Frontal cortex (tissue), 2 donors: ENCODE data around the gene ARHGEF33.

GRCh38 chr2:38720914-38721376 lies 30.2 kb downstream of the SRSF7 start:
- RAMPAGE, long total RNA, result no peak

DNA sequence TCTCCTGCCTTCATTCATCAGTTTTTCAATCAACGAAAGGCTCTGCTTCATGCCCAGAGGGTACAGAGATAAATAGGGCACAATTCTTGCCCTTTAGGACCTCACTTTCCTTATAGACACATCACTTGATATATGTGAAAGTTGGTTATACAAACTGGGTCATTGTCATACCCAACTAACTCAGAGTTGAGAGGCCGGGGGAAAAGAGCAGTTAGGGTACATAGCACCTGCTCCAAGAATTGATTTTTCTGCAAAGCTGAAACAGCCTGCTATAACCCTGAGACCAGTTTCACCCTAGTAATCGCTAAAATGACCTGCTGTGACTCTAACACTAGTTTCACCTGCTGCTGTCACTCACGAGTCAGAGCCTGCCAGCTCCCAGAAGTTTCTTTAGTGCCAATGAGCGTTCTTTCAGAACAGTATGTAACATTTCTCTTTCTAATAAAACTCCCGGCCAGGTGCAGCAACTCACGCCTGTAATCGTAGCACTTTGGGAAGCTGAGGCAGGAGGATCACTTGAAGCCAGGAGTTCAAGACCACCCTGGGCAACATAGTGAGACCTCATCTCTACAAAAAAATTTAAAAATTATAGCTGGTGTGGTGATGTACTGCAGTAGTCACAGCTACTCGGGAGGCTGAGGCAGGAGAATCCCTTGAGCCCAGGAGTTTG lies 28.0 kb downstream of the SRSF7 start:
- RAMPAGE, long total RNA, result no peak

DNA sequence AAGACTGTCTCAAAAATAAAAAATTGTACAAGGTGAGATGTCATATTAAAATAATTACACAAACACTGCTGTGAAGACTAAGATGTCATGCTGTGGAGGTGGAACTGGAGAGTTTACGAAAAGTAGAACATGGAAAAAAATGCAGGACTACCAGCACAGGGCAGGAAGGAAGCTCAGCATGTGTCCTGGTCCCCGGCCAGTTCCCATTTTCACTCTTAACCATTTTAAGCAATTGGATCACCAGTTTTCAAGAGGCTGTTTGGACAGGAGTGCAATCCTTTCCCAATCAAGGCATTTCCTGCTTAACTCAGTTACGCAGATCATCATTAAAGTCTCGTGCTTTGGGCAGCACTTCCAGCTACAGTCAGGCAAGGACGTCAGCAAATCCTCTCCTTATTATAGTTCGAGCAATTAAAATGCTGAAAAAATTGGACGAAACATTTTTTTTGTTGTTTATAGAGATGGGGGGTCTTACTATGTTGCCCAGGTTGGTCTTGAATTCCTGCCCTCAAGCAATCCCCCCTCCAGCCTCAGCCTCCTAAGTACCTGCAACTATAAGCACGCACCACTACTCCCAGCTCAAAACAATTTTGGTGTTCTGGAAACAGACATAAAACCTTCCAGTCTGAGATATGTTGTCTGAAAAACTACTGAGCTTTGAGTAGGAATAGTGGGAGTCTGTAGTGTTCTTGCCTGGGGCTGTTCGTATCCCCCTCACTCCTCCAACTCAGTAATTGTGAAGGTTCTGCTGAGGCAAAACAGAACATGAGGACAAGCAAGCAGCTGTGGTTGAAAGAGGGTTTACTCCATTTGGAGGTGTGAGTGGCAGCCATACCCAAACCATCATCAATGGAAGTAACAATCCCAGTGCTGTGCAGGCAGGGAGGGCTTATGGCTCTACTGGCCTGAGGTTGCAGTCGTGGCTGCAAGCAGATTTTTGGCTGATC lies 13.6 kb downstream of the SRSF7 start:
- RAMPAGE, long total RNA, result no peak

DNA sequence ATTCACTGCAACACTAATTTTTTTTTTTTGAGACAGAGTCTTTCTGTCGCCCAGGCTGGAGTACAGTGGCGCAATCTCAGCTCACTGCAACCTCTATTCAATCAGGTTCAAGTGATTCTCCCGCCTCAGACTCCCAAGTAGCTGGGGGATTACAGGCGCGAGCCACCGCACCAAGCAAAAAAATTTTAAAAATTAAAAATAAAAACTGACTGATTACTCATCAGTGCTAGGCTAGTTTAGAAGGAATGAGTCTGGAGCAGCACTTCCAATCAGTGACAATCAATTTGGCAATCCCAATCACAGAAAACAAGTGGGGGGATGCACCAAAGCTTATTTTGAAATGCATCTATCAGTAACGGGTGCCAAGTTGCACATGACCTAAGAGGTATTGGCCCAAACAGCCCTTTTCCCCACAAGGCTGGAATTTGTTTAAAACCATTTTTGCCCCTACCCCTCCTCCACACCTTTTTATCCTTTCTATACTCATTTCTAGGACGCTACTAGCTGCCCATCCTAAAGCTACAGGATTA lies 8.1 kb downstream of the SRSF7 start:
- RAMPAGE, long total RNA, result no peak

DNA sequence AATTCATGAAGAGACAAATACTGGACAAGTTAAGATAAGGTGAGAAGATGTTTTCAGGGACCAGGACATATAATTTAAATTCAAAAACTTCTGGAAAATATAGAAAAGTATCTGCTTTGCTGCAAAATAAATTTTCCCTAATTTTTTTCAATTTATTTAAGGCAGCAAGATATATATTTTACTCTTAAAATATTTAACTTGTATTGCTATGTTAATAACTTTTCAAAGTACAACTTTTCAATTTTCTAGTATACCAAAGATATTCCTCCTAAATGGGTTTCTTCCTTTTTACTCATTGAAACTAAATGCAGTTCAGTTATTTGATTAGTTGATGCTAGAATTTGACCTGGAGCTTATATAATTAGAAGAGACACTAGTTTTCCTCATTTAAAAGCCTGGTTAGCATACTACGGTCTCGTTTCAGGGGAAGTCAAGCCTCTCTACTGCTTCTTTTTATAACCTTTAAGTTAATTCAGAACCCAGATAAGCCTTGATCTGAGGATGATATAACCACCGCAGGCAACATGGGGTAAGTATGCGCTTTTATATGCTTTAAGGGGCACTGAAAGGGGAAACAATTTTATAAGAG lies at the start of gene ARHGEF33:
Gene ARHGEF33 (plus strand): TSS at position 418 of the 589 bp plus-strand sequence.
- RAMPAGE, long total RNA, result no peak

DNA sequence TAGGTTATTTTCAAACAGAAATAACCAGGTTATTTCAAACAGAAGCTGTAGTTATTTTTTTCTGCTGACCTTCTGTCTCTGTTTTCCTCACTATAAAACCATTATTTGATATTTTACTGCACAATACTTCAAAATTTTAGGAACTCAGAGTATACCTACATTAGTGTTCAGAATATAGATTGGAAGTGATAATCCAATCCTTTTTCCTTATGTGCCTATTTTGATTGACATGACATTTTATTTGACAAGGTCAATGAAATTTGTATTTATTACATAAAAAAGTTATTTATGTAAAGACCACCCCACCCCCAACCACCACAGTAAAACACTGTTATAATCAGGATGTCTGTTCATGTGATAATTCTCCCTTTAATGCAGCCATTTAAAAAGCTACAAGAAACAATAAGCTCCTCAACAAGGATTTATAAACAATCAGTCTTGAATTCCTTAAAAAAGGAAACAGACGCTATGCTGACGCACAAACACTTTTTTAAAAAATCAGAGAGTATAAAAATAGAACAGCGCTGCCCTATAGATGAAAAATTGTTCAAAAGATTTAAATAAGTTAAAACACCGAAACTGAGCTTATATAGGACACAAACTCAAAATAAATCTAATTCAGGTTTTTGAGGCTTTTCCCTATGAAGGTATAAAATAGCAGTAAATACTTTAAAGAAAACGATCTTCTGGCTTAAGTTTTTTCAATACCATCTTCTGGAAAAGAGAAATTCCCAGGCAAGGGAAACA lies 102.2 kb downstream of the SOS1 start:
- RAMPAGE, long total RNA, result no peak

DNA sequence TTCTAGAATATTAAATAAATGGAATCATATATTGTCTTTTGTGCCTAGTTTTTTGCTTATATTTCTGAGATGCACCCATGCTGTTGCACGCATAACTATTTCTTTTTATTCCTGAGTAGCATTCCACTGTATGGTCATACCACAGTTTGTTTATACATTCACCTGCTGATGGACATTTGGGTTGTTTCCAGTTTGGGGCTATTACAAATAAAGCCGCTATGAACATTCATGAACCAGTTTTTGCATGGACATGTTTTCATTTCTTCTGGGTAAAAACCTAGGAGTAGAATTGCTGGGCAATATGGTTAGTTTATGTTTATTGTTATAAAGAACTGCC lies 68.4 kb downstream of the SOS1 start:
- RAMPAGE, long total RNA, result no peak

GRCh38 chr2:39306181-39307276 lies 130.6 kb downstream of the MAP4K3 start:
- RAMPAGE, long total RNA, result no peak

DNA sequence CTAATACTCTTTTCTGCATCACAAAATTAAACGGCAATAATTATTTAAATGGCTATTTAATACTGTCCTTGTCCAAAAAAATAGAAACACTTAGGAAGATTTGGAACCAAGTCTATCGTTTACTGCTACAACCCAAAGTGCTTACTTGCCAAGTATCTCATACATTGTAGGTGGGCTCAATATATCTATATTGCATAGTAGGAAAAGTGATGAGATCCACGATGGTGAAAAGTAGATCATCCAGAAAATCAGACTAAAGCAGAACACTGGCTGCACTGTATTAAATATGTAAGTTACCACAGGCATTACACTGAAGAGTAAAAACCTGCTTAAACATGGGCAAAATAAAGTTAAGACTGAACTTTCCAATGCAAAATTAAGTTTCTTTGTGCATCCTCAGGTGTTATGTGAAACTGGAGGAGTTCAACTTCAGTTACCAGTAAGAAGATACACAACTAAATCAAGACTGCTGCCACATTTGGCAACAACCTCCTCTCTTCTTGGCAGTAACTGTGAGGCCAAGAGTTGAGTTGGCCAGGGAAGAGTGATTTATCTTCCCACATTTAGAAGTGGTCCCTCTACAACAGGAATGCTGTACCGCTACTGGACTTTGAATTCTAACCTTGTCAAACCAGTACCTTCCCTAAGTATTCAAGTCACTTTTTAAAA lies 1.4 kb downstream of the MAP4K3 start:
- RAMPAGE, long total RNA, result no peak

GRCh38 chr2:39437372-39437651 lies 227 bp upstream of the MAP4K3 start:
- RAMPAGE, long total RNA, result no peak

DNA sequence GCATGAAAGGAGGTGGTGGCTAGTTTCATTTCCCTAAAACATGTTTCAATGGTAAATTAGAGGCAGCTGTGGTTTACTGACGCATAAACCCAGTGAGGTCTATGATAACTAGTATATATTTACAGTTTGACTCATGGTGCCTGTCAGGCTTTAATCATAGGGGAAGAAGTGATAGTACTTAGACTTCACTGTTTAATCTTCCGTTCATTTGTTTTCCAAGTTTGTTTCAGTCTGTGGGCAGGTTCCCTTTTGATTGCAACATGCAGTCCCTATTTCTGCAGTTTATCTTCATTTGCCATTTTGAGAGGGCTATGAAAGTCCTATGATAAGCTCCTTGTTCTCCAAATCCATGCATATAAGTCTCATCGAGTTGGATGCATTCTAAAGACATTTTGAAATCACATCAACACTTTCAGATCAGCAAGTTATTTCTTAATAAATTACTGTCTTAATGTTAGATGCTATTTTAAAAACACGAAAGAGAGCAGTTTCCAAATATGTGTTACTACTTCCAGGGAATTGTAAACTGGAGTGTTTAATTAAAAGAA lies 55.2 kb upstream of the MAP4K3 start:
- RAMPAGE, long total RNA, result no peak

GRCh38 chr2:39504084-39505254 lies 67.4 kb upstream of the MAP4K3 start:
- RAMPAGE, long total RNA, result no peak

DNA sequence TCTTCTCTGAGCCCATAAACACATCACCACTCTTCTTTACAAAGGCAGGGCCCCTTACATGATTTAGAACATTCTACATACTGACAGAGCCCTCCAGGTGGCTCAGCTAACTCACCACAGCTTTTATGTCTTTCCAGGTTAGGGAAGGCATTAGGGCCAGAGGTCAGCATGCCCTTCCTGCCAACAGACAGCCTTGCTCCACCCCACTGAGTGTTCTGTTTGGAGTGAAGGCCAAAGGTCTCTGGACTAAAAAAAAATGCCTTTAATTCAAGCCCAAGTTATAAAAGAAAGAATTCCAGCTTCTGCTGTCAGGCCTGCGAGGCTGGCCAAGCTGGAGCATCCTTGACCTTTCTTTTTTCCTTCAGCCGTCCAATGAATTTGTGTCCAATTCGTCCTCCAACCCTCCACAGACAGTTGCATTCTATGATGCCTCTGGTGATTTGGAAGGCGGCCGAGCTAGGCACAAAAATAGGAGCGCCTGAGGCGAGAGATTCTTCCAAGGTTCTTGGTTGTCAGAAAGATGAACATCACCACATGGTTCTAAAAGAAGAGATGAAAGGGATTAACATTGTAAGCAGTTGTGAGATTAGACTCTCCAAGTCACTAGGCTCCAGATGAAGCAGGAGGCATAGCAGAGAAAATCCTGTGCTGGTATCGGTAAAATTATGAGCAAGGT lies 75.2 kb upstream of the MAP4K3 start:
- RAMPAGE, long total RNA, result no peak

- RAMPAGE, long total RNA, result no peak
These were observed 56.9 kb upstream of the TMEM178A start for GRCh38 chr2:39608708-39609333.

DNA sequence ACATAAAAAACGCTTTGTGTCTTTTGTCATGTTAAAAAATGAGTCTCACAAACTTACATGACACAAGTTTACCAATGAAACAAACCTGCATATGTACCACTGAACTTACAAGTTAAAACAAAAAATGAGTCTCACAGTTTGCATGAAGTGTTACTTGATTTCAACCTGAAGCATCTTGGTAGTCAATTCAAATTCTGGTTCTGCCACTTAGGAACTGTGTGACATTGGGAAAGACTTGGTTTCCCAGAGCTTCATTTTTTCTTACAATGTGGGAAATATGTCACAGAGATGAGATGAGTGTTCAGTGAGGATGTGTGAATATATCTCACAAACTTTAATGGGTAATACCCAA lies 131.9 kb upstream of the THUMPD2 start:
- RAMPAGE, long total RNA, result no peak

DNA sequence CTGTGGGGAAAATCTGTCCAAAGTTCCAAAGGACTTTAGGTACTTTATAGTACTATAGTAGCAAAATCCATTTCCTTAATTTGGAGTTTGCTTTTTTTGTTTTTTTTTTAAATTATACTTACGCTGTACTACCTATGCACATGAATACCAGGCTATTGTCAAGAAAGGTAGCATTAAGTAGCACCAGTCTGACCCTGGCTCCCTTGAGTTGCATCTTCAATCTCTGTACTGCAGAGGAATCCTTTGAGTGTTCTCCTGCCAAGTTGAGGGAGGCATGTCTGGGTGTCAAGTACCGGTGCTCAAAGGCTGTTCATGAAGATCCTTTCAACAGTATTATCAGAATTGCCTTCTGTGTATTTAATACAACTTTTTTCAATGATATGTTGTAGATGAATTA lies 165.3 kb upstream of the THUMPD2 start:
- RAMPAGE, long total RNA, result no peak

DNA sequence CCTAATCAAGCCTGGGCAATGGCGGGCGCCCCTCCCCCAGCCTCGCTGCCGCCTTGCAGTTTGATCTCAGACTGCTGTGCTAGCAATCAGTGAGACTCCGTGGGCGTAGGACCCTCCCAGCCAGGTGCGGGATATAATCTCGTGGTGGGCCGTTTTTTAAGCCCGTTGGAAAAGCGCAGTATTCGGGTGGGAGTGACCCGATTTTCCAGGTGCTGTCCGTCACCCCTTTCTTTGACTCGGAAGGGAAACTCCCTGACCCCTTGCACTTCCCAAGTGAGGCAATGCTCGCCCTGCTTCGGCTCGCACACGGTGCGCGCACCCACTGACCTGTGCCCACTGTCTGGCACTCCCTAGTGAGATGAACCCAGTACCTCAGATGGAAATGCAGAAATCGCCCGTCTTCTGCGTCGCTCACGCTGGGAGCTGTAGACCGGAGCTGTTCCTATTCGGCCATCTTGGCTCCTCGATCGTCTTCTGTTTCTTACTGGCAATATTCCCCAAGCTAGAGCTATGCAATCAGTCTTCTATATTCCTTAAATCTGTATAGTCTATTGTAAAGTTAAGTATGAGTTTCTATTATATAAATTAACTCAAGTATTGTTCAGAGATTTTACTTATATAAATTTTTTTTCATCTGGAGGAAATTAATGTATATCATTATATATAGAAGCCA lies 213.6 kb downstream of the SLC8A1 start:
- RAMPAGE, long total RNA, result no peak

- RAMPAGE, long total RNA, result no peak
These were observed 80.3 kb downstream of the SLC8A1 start for GRCh38 chr2:40371518-40372015.

DNA sequence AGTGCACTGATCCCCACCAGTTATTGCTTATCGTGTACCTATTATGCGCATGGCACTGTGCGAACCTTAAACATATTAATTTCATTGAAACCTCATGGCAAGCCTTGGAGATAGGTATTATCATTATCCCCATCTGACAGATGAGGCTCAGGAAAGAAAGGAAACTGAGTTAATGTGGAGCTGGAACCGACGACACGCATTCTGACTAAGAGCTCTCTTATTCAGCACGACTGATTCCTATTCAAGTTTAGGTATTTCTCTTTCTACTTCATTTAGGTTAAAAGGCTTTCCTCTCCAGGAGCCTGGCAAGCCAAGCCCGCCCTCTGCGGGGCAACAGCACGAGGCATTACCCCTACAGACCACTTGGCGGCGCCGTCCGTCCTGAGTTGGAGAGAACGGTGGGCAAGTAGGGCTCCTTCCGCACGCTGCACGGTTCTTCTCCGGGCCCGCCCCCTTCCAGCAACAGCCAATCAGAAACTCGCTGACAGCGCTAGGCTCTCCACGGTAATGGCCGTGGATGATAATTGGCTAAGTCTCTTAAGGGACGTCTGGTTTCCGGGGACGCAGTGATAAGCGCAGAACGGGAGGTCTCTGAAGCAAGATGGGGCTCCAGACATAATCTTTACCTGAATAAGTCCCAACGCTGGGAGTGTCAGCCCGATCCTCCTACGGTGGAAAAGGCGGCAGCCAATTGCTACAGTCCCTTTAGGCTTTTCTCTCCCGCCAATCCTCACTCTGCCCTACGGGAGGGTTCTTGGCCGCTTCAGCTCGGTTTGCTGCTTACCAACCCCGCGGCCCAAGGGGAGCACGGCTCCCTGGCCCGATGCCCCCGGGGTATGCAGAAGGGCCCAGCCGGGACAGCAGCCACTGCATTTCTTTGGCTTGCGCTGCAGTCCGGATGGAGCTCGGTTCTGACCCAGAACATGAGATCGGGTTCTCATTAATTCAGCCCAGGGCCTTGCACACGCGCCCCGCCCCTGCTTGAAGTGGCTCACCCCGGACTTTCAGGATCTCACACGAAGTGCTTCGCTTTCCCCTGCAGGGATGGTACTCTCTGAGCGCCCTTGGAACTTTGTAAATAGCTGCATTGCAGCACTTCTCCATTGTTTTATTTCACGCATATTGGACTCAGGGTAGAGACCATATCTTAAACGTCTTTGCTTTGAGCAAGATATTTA lies 207.0 kb upstream of the PKDCC start:
- RAMPAGE, long total RNA, result no peak

GRCh38 chr2:42021467-42021809 lies 26.4 kb upstream of the PKDCC start:
- RAMPAGE, long total RNA, result no peak